Calu3 (cell line): ENCODE measurements around the gene OR7C2.

GRCh38 chr19:14515835-14516672 lies 2.1 kb downstream of the DNAJB1 start:
- PRO-cap, result no peak

- PRO-cap, result no peak
Observed at GRCh38 chr19:14565443-14565830, 6.4 kb downstream of the NDUFB7 start.

DNA sequence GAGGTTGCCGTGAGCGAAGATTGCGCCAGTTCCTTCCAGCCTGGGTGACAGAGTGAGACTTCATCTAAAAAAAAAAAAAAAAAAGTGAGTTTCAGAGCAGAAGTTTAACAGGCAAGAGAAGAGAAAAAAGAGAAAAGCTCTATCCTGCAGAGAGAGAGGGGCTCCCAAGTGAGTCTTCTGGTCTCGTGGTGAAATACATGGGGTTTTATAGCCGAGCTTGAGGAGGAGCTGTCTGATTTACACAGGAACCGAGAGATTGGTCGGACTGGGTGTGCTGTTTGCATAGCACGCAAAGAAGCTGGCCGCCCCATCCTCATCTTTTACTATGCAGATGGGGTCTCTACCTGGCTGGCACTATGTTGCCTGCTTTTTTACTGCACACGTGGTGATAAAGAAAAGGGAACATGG lies 1.4 kb upstream of the ADGRE3 start:
- PRO-cap, result no peak

DNA sequence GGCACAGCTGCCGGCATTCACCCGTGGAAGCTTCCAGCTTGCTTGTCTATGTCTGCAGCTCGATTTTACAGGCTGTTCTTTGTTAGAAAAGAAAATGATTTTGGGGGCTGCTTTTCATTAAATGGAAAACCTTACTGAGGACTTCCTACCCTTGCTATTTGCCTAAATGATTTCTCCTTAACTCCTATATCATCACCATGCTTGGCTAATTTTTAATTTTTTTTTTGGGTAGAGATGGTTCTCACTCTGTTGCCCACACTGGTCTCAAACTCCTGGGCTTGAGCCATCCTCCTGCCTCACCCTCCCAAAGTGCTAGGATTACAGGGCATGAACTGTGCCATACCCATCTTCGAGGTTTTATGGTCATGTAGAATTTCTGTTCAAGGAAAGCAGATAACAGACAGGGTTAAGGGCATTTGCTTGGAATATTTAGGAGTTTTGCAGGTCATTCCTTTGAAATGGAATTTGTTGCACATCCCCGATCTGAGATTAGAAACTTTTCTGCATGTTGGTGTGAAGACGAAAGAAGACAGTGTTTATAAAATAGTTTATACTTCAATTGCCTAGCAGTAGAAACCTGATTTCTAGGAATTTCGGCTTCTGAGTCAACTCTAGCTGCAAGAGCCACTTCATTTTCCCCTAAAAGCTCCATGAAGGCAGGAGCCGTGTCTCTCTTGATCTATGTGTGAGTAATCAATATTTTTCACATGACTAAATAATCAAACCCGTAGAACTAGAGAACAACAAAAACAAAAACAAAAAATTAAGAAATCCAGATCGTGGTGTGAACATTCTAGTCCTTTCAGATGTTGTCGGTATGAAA lies 43.1 kb downstream of the ADGRE2 start:
- PRO-cap, result no peak

GRCh38 chr19:14941258-14941608 lies at the start of gene OR7C2:
TSS of gene OR7C2 (plus strand) at chr19:14941489.
- PRO-cap, result no peak

- PRO-cap, result no peak
Observed at GRCh38 chr19:15123629-15124446, 1.7 kb downstream of the ILVBL start.

GRCh38 chr19:15280527-15281299 lies 48.5 kb upstream of the EPHX3 start:
- PRO-cap, result no peak

GRCh38 chr19:15288461-15289032 lies 43.8 kb downstream of the BRD4 start:
- PRO-cap, result no peak

DNA sequence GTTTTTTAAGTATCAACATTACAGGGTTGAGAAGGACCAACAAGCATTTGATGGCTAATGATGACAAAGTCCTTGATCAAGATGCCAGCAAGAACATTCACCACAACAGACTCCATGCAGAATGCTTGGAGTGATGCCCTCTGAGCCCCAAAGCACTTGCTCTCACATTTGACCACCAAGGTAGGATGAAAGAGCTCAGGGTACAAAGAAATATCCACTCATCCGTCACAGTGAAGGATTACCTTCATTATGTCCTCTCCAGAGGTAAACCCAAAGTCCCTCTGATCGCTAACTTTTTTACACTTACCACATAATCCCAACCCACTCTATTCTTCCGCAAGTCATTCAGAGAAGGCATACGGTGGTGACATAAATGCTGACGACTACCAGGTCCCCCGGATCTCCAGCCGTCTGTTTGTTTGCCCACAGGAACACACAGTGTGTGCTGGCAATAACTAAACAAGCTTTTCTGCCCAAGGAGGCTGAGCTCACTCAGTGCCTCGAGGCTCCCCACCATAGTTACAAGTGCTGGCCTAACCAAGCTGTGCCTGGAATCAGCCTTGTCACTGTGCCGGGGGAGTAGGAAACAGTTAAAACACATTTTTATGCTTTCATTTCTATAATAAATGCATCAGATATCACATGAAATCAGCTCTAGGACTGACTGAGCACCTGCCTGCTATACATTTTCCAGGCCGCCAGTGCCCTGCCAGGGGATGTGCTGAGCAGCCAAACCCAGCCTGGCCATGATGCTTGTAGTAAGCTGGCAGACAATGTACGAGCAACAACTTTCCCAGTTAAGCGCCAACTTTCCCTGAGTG lies 28.3 kb downstream of the BRD4 start:
- PRO-cap, result no peak

DNA sequence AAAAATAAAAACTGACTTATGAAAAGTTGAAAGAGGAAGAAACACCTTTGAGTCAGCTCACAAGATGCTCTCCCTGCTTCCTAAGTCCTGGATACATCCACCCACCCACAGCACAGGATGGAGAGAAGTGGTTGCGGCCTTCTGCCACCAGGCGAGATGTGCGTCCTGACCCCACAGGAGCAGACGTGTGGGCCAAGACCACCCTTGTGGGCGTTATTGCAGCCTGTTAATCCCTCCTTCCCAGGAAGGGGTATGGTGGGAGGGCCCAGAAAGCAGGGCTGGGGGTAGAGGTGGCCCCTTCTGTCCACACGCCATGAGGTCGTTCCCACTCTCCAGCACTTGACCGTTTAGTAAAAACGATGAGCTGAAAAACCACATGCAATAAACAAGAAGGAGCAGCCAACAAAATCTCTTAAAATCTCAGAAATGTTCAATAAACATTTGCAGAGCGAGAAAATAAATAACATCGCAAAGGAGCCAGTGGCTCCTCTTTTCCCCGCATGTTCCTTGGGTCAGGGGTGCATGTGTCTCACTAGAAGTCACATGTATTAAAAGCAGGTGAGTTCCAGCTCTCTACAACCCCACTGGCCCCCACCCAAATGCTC lies 2.4 kb upstream of the AKAP8L start:
- PRO-cap, result no peak

DNA sequence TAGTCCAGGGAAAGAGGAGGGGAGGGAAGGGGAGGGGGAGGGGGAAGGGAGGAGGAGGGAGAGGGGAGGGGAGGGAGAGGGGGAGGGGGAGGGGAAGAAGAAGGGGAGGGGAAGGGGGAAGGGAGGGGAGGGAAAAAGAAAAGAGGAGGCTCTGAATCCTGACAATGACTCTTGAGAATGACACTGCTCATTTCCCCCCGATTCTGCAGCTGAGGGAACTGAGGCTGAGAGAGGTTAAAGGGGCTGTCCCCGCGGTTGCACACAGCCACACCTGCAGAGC lies 35.5 kb downstream of the CYP4F2 start:
- PRO-cap, result no peak

- PRO-cap, result no peak
Observed at GRCh38 chr19:16001645-16001980, 52.8 kb downstream of the OR10H4 start.

GRCh38 chr19:16041585-16042030 lies 34.7 kb upstream of the TPM4 start:
- PRO-cap, result no peak

GRCh38 chr19:16066208-16066623 lies 10.1 kb upstream of the TPM4 start:
- PRO-cap, result no peak

GRCh38 chr19:16075391-16075743 lies 928 bp upstream of the TPM4 start:
- PRO-cap, result no peak

DNA sequence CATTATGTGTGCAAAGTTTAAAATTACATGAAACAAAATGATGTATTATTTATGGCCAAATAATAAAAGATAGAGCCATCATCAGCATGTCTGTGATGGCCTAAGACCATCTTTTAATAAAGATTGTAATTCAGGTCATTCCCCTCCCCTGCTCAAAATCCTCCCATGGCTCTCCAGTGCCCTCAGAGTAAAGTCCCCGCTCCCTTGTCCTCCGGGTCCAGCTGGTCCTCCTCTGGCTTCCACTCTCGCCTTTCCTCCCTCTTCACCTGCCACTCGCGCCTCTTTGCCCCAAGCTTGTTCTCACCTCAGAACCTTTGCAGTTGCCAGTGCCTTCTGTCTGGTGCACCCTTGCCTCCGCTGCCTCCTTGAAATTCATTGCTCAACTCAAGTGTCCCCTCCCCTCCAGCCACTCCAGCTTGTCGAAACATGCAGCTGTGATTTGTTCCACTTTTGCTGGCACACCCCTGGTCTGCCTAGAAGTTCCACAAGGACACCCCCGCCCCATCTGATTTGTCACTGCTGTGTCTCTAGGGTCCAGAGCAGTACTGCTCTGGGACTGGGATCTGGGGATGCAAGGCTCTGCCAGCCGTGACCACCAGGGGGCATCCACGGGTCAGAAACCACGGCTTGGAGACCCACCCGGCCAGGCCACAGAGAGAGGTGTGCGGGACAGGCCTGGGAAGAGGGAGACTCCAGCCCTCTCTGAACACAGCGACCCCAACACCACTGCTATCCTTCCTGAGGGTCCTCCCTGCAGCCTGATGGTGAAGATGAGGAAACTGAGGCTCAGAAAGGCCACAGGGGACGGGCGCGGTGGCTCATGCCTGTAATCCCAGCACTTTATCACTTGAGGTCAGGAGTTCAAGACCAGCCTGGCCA lies 49.7 kb downstream of the AP1M1 start:
- PRO-cap, result no peak

DNA sequence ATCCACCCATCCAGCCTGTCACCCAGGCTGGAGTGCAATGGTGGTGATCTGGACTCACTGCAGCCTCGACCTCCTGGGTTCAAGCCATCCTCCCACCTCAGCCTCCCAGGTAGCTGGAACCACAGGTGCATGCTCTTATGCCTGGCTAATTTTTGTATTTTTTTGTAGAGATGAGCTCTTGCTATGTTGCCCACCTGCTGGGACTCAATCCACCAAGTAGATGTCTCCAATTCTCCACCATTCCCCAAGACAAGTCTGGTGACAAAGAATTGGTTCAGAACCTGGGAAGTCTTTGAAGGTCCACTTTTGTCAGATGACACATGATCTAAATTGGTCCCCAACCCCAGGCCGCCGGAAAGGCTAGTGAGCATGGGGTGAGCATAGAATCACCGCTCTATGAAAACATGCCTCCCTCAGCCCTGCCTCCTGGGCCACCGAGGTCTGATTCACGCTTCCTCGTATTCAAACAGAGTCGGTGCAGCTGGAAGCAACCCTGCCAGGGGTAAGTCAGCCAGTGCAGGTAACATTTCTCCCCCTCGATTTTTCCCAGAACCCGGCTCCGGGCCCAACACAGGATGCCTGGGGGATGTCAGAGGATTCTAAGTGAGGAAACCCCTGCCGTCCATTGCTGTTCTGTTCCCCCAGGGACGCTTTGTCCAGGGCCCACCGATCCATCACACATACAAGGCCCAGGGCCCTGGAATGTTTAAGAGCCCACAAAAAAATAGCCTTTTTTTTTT lies 34.0 kb upstream of the KLF2 start:
- PRO-cap, result no peak

DNA sequence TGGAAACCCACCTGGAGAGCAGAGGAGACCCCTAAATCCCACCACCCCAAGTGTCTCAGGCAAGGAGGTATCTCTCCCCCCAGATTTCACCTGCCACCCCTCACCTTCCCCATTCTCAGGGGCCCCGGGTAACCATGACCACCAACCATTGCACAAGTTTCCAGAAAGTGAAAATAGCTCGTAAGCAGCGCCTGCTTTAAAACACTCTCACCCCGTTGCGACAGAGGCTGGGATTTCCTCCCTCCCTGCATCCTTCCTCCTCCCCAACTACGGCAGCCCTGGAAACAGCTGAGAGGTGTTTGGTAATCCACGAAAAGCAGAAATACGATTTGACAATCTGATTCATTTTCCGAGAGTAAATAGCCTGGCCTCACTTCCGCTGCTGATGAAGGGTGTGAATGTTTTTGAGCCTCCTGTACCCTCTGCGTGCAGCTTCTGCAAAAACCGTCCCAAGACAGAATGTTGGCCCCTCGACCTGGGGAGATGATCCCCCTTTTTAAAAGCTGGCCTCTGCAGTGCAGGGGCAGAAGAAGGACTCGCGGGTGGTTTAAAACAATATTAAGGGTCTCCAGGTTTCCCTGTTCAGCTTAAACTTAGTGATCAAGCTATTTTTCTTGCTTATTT lies 3.8 kb downstream of the KLF2 start:
- PRO-cap, result no peak

DNA sequence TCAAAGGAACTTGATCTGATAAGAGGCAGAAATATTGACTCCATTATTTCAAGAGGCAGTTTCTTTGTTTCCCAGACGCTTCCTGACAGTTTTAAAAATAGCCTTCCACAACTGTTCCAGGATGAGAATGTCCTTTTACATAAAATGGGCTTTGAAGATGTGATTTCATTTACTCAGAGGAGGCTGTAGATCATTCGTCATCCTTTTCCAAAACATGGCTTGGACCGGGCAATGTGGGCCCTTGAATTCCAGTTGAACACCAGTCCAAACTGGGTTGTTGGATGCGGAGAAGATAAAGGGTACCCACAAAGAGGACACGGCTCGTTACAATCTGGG lies 23.2 kb downstream of the KLF2 start:
- PRO-cap, result no peak

GRCh38 chr19:16368817-16370314 lies 44.7 kb downstream of the KLF2 start:
- PRO-cap, result no peak